Spinal cord (tissue), 3 donors: ENCODE data around the genes EPO, SRRT and PLOD3.

- PRO-cap = no peak
- RAMPAGE, long total RNA = no peak
Observed at GRCh38 chr7:100720132-100720921, at the start of gene EPO. Gene EPO (plus strand): TSS chr7:100720468.

GRCh38 chr7:100865902-100866766, 1.1 kb upstream of the TRIP6 start:
- PRO-cap = no peak
- RAMPAGE, long total RNA = no peak

DNA sequence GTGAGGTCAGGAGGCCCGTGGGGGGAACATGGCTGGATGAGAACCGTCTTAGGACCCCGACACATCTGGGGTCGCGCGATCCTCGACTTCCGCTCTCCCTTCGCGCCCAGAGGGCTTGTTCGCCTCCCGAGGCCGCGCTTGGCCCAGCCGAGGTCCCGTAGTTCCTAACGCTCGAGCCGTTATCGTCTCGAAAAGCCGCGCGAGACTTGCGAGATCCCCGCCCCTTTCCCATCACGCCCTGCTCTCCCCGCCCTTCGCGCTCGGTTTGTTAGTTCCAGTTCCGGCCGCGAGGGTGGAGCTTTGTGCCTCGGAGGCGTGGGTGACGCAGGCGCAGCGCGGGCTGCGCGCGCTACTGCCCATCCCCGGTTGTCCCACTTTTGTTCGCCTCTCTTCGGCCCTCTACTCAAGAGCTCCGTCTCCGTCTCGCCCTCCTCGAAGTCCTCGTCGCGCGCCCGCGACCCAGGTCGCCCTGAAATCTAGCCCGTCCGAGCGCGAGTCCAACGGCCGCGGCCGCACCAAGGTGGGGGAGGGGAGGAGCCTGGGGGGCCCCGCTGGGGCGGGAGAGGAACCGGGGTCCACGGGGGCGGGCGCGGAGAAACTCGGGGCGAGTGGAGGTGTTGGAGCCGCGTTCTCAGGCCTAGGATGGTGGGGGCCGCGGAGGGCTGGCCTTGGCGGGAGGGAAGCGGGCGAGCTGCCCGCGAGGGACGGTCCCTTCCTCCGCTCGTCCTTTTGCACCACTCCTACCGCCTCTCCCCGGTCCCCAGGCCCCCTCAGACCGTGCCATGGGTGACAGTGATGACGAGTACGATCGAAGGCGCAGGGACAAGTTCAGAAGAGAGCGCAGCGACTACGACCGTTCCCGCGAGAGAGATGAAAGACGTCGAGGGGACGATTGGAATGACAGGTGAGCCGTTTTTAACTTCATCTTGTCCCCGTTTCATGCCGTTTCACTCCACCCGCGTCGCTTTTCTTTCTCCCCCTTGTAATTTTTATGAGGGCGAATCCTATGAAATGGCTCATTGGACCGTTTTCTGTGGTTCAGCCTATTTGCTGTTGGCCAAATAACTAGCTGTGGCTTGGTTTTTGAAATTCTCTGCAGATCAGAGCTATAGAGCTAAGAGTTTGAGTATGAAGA, at the start of gene SRRT:
Gene SRRT (plus strand): TSS at position 295 of the 1,135 bp plus-strand sequence.
- PRO-cap = bidirectional peak, plus-strand start at position 296 of the sequence, minus-strand start at position 117 of the sequence
- RAMPAGE, long total RNA = no peak

- PRO-cap = no peak
- RAMPAGE, long total RNA = no peak
Observed at GRCh38 chr7:100891111-100892102, 1.9 kb upstream of the UFSP1 start.

DNA sequence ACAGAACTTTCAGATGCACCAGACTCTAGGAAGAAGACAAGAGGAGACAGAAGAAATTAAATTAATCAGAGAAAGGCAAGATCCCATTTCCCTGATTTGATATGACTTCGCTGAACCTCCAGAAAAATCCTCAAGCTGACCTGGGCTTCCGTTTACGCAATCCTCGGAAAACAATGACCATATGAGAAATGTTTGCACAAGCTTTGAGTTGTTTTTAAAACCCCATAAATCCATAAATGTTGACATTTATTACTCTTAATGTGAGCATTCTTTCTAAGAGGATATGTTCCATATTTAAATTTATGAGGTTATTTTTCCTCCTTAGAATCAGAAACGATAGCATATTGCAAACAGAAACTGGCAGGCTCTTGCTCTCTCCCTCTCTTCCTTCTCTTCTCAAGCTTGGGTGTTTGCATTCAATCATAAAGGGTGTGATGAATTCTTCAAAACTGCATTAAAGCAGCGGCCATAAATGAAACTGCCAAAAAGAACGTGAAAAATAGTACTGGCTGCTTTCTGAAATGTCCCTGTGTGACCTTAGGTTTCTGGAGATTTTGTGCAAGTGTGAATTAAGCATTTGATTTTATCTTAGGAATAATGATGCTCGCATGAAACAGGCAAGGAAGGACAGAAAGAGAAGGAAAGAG, 6.9 kb upstream of the MUC3A start:
- PRO-cap = no peak
- RAMPAGE, long total RNA = no peak

- PRO-cap = no peak
- RAMPAGE, long total RNA = no peak
Observed at GRCh38 chr7:100952550-100953499, 3.5 kb downstream of the MUC3A start.

DNA sequence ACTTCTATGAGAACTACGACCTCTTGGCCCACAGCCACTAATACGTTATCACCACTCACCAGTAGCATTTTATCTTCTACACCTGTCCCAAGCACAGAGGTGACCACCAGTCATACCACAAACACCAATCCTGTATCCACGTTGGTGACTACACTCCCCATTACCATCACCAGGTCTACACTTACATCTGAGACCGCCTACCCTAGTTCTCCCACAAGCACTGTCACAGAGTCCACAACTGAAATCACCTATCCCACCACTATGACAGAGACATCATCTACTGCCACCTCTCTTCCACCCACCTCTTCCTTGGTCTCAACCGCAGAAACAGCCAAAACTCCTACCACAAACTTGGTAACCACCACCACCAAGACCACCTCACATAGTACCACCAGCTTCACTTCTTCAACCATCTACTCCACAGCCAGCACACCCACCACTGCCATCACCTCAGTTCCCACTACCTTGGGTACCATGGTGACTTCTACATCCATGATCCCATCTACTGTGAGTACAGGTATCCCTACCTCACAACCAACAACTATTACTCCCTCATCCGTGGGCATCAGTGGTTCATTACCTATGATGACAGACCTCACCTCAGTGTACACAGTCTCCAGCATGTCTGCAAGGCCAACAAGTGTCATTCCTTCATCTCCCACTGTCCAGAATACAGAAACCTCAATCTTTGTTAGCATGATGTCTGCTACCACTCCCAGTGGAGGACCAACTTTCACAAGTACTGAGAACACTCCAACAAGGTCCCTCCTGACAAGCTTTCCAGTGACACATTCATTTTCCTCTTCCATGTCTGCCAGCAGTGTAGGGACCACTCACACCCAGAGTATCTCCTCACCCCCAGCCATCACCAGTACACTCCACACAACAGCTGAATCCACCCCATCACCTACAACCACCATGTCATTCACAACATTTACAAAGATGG, 6.9 kb downstream of the MUC3A start:
- PRO-cap = no peak
- RAMPAGE, long total RNA = no peak

DNA sequence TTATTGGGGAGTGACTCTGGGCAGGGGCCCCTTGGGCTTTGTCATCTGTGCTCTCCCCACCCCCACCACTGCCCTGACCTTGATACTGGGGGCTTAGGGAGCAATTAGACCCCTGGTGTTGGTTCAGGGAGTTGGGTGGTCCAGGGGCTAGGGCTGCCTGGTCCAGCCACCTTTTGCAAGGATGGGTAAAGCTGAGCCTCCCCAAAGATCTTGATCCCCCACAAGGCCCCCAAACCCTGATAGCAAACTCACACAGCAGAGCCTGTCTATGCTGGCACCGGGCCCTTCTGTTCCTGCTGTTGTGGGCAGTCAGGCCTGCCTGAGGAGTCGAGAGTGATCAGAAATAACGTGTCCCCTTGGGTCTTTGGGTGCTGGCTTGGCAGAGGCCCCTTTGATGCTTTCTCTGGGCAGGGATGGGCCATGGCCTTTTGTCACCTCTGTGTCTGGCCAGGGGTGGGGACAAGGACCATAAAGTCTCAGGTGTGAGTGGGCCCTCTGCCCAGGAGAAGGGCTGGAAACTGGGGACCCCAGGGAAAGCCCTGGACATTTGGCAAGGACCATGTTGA, 739 bp upstream of the MUC12 start:
- PRO-cap = no peak
- RAMPAGE, long total RNA = no peak

GRCh38 chr7:101065958-101066735, 19.1 kb upstream of the TRIM56 start:
- PRO-cap = no peak
- RAMPAGE, long total RNA = no peak

- PRO-cap = no peak
- RAMPAGE, long total RNA = no peak
Observed at GRCh38 chr7:101089390-101090151, 4.3 kb downstream of the TRIM56 start.

GRCh38 chr7:101090884-101091508, 5.7 kb downstream of the TRIM56 start:
- PRO-cap = no peak
- RAMPAGE, long total RNA = no peak

GRCh38 chr7:101104173-101104625, 18.9 kb downstream of the TRIM56 start:
- PRO-cap = no peak
- RAMPAGE, long total RNA = no peak

DNA sequence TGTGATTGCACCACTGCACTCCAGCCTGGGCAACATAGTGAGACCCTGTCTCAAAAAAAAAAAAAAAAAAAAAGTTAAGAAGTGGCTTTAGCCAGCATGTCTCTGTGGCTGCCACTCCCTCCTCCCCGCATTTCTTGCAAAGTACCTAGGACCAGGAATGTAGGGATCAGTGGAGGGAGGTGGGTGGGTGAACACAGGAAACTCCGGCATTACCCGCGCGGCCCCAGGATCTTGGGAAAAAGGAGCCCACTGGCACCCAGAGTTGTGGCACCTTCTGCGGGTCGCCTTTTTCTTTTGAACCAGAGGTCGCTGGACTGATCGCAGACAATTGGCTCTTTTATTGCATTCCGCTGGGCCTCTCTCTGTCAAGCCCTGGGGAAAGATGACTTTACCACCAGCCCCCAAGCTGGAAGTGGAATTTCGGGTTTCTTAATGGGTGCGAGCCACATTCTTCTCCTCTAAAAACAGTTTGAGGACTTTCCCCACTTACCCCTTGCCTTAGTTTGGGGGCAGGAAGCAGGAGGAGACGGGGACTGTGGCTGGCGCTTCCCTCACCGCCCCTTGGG, 3.4 kb downstream of the VGF start:
- PRO-cap = no peak
- RAMPAGE, long total RNA = no peak

DNA sequence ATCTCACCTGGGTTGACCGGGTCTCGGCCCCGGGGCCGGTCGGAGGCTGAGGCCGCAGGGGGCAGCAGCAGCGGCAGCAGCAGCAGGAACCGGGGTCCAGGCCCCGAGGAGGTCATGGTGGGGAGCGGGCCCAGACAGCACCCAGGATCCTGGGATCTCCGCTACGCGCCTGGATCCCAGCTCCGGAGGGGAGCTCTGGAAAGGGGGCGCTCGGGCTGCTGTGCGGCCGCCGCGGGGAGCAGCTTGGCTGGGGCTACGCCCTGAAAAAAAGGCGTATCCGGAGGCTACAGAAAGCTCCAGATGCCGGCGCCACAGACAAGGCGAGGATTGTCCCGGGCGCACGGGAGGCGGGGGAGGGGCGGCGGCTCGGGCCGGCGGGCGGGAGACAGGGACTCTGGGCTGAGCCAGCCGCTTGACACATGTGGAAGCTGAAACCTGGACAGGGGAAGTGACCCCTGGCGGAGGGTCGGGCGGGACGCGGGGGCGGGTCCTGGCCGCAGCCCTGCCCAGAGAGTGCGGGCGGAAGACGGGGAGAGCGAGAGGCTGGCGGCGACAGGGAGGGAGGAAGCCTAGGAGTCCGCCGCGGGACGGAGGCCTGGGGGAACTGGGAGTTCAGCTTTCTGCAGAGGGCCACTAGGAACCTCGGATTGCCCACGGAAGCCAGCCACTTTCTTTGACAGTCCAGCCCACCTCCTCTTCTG, at the start of gene PLOD3:
Gene PLOD3 (minus strand): TSS at position 423 of the 701 bp plus-strand sequence.
- PRO-cap = no peak
- RAMPAGE, long total RNA = no peak

GRCh38 chr7:101232906-101233854, 4.4 kb downstream of the CLDN15 start:
- PRO-cap = no peak
- RAMPAGE, long total RNA = no peak

DNA sequence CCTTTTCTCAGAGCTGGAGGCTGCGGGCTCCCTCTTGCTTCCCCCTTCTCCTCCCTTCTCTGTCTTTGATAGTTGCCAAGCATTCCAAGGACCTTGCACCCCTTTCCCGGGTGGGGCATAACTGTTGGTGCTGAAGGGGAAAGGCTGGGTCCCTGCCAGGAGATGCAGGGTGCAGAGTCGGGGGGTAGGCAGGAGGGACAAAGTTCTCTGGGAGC, 2.2 kb downstream of the CLDN15 start:
- PRO-cap = no peak
- RAMPAGE, long total RNA = no peak

GRCh38 chr7:101664239-101665097, 35.4 kb upstream of the MYL10 start:
- PRO-cap = no peak
- RAMPAGE, long total RNA = no peak

DNA sequence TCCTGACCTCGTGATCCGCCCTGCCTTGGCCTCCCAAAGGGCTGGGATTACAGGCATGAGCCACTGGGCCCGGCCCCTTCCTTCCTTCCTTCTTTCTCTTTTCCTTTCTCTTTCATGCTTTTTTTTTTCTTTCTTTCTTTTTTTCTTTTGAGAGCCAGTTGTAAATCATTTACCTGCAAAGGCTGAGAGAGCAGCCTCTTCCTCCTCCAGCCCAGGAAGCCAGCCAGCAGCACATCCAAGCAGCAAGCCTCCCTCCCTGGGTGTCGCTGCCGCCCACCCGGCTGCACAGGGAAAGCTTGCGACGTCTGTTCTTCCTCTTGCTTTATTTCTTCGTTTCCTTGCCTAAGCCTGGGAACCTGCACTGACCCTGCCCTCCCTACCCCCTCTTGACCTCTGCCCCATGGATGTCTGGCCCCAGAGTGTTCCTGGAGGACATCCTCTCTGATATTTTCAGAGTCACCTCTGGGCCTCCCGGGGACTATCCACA, 62.8 kb upstream of the MYL10 start:
- PRO-cap = no peak
- RAMPAGE, long total RNA = no peak

DNA sequence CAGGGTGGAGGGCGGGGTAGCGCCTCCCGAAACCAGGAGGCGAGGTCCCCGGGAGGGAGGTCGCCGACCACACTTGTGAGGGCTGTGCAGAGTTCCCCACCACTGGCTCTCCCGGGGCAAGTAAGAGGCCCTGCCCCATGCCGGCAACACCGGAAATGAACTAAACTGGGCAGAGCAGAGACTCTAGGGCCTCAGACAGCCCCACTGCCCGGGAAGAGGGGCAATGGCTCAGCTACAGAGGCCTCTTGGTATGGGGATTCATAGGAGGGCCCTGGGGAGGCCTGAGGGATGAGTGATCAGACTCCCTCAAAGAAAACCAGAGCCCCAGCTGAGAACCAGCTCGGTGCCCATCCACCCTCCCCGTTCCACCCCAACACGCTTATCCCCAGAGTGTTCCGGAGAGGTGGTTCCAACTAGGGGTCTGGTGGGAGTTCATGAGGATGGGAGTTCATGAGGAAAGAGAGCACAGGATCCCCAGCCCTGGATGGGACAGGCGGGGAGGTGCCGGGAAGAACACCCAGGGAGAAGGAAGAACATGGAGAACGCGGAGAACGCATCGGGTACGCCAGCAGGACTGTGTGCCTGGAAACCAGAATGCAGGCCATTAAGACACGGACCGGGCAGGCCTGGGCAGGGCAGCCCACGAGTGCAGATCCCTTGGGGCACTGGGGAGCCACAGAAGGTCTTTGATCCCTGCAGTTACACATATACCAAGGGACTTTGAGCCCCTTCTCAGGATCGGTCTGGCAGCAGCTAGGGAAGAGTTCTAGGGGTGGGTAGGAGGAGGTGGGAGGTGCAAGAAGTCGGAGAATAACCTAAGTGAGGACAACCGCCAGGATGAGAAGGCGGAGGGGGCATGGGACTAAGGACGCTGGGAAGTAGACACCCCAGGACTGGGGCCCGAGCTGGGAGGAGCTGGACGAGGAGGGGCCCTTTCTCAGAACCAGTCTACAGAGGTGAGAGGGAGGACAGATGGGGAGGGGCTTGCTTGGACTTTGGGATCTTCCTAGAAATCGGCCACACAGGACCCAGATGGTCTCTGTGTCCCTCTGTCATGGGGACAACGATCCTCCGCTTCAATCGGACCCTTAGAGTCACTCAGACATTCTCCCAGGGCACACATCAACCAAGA, 89.7 kb upstream of the MYL10 start:
- PRO-cap = no peak
- RAMPAGE, long total RNA = no peak

DNA sequence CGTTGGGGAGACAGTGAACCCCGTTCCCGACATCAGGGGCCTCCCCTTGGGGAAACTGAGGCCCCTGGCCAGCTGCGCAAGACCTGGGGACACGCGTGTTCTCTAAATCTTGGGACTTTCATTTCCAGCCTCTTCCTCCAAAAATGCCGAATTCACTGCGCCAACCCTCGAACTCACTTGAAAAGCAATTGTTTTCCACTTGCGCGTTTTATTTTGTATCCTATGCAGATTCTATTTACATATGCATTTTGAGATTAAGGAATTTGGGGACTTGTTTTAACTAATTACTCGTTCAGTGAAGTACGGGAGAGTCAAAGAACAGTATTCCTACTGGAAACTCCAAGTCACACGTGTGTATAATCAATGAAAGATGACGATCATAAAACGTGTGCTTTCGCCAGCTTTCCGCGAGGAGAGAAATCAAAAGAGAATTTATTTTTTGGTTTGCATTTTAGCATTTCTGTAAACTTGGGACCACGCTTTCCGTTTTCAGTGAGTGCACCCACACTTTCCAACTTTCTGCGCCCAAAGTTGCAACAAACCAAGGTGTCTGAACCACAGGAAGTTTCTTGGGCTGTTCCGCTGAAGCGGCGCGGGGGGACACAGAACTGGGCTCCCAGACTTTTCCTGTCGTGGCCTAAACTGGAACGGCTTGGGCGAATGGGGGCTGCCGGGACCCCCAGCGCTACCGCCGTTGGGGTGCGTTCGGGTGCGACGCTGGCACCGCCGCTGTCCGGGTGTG, 2.8 kb upstream of the CUX1 start:
- PRO-cap = no peak
- RAMPAGE, long total RNA = no peak